ENCODE measurements around a stretch of chr11.

GRCh38 chr11:36375867-36376870 lies 80.1 kb downstream of the PRR5L start:
- RRBS, result 2% methylated on average over 14 of the region's 58 CpGs

GRCh38 chr11:36500161-36501100 lies 9.6 kb downstream of the TRAF6 start:
- RRBS, result no CpG with 5 or more reads among the region's 4 CpGs

DNA sequence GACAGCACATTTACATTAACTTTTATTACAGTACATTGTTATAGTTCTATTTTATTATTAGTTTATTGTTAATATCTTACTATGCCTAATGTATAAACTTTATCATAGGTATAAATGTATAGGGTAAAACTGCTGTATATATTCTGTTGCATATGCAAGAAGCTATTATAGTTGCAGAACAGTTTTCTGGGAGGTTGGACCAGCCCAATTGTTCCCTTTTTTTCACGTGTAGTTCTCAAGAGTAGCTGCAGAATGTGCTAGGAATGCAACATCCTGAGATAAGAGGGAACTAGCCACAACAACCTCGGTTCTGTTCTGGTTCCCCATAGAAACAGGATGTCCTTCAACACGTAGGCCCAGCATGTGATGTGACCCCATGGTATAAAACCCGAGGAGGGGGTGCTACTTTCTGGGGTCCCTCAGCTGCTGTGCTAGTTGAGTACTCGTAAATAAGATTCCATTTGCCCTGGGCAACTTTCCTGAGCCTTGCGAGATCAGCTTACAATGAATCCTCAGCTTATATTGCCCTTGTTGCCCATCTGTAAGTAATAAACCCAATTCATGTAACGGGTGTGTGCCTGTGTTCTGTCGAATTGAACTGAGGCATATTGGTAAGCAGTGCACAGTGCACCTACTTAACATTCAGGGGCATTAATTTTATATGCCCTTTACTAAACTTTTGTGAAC lies 22.9 kb upstream of the TRAF6 start:
- RRBS, result no CpG with 5 or more reads among the region's 8 CpGs

- RRBS, result no CpG with 5 or more reads among the region's 1 CpG
Observed at GRCh38 chr11:40387443-40387973, 1071.9 kb downstream of the LRRC4C start.

DNA sequence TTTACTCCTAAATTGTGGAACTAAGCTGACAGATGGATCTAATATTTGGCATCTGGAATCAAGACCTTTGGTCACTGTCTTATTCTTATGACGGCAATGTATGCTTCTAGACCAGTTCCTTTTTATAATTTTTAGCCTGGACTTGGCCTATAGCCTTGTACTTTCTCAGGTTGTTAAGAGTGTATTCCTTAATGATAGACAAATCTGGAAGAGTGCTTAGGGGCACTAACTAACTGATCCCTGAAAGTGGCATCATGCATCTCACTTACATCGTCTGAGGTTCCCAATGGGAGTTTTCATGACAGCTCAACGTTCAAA lies 883.2 kb downstream of the LRRC4C start:
- RRBS, result no CpG with 5 or more reads among the region's 3 CpGs

DNA sequence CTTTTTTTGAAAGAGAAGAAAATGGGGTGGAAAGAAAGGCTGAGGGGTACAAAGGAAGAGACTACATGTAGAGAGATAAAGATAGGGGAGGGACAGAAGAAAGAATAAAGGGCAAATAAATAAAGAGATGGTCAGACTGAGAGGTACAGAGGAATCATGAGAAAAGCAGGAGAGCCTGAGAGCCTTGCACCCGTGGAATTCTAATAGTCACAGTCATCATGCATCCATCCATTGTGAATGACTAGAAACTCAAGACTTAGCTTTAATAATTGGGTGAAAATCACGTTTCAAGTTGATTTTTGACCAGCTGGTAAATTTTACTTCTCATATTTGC lies 245.7 kb upstream of the LRRC4C start:
- RRBS, result no CpG with 5 or more reads among the region's 2 CpGs

DNA sequence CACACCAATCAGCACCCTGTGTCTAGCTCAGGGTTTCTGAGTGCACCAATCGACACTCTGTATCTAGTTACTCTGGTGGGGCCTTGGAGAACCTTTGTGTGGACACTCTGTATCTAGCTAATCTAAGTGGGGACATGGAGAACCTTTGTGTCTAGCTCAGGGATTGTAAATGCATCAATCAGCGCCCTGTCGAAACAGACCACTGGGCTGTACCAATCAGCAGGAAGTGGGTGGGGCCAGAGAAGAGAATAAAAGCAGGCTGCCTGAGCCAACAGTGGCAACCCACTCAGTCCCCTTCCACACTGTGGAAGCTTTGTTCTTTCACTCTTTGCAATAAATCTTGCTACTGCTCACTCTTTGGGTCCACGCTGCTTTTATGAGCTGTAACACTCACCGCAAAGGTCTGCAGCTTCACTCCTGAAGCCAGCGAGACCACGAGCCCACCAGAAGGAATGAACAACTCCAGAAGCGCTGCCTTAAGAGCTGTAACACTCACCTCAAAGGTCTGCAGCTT lies 437.0 kb upstream of the API5 start:
- RRBS, result no CpG with 5 or more reads among the region's 8 CpGs

GRCh38 chr11:43269313-43269512 lies 42.6 kb upstream of the API5 start:
- RRBS, result no CpG with 5 or more reads among the region's 8 CpGs

- RRBS, result 4% methylated on average over 2 of the region's 2 CpGs
Observed at GRCh38 chr11:43558955-43559154, 121.7 kb upstream of the HSD17B12 start.

DNA sequence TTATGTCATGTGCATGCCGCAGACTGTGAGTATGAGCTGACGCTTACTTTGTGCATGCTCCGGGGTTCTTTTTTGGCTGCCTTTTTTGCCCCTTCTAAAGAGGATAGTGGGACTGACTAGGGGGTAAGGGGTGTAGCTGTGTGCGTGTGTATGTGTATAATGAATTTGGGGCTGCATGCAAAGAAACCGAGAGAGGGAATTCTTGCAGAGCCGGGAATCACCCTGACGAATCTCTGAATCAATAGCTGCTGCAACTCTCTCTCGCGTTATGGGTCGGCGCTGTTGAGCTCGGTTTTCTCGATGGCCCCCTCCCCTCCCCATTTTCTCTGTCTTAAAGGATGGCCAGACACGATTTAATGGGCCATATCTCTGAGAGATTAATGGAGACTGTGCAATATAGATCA lies 103.9 kb upstream of the HSD17B12 start:
- RRBS, result 9% methylated on average over 1 of the region's 14 CpGs

GRCh38 chr11:43681469-43681677 lies 835 bp downstream of the HSD17B12 start:
- RRBS, result no CpG with 5 or more reads among the region's 6 CpGs

GRCh38 chr11:43736058-43736695 lies 55.6 kb downstream of the HSD17B12 start:
- RRBS, result no CpG with 5 or more reads among the region's 4 CpGs

DNA sequence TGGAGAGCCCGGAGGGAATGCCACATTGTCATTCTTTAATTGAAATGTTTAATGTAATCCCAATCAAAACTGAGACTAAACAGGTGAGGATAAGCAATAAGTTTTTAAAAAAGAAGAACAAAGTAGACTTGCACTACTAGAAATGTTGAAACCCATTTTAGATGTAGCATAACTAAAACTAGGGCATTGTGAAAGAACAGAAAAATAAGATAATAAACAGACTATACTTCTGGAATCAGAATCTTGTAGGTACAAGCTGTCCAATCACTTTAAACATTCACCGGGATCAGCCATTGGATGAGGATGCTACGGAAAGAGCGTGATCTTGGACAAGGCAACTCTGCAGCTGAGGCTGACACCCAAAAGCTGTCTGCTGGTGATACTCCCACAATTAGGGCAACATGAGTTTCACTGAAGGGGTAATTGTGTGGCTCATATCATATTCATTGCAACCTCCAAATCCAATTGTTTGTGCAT lies 86.3 kb upstream of the ALKBH3 start:
- RRBS, result no CpG with 5 or more reads among the region's 4 CpGs

- RRBS, result no CpG with 5 or more reads among the region's 1 CpG
Observed at GRCh38 chr11:43808088-43808373, 72.6 kb upstream of the ALKBH3 start.

DNA sequence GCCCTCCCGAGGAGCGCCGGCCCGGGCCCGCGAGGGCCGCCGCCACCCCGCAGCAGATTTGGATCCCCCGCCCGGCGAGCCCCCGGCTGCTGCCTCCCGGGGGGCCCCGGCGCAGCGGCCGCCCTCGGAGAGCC lies 160 bp downstream of the C11orf96 start:
- RRBS, result 4% methylated on average over 8 of the region's 19 CpGs

- RRBS, result no CpG with 5 or more reads among the region's 4 CpGs
Observed at GRCh38 chr11:44077237-44077633, 11.2 kb downstream of the ACCS start.

GRCh38 chr11:44316023-44316842 lies 6.3 kb upstream of the ALX4 start:
- RRBS, result 3% methylated on average over 9 of the region's 69 CpGs

- RRBS, result no CpG with 5 or more reads among the region's 10 CpGs
Observed at GRCh38 chr11:44475030-44475718, 90.3 kb upstream of the CD82 start.

- RRBS, result no CpG with 5 or more reads among the region's 5 CpGs
Observed at GRCh38 chr11:44596176-44596446, 30.6 kb downstream of the CD82 start.

GRCh38 chr11:44603907-44604955 lies 38.8 kb downstream of the CD82 start:
- RRBS, result no CpG with 5 or more reads among the region's 15 CpGs